Measurements from ENCODE around the genes LRRC53 and PTGFR.

DNA sequence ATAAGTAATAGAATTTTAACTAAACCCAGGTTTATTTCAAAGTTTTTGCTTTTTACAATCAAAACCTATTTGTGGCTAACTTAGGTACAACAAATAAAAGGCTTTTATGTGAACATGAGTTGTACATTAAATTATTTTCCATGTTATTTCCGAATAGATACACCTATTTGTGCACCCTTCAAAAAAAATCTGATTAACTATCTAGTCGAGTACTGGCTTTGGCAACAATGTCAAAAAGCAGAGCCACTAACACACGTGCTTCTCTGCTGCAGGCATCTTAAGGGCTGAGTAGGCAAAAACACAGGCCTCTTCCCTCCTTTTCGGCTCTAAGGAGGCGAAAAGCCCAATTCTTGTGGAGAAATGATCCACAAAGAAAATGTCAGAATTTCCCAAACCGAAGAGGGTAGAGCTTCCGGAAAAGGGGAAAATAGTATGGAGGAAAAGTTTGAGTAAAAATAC lies 774 bp downstream of the ZRANB2 start:
- RRBS: no CpG with 5 or more reads among the region's 7 CpGs

DNA sequence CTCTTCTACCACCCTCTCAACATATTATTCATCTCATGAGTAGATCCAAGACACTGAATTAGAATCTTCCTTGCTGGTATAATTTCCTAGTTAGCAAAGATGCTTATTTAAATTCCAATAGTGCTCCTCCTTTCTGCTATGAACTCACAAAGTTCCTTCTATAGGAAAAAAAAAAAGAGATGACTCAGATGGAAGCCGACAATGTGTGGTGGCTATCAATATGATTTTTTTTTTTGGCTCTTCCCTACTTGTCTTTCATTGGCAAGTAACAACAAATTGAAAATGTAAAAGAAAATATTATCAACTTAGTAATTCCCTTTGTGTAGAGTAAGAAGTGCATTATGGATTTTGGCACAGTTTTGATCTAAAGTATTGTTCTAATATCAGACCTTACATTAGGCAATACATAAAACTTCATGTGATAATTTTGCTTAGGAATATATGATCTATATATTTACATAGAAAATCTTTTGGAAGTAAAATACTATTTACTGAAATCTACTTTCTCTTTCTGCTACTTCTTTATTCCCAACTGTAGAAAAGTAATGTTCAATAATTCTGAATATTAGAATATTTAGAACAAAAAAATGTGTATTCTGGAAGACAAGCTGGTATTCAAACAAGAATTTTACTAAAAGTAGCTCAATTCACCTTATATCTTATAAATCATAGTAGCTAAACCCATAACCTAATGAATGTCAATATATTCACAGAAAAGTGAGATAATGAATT lies 355.7 kb downstream of the NEGR1 start:
- RRBS: no CpG with 5 or more reads among the region's 1 CpG

GRCh38 chr1:72284362-72285582 lies 2.4 kb upstream of the NEGR1 start:
- RRBS: no CpG with 5 or more reads among the region's 28 CpGs

GRCh38 chr1:73806690-73807152 lies 391.3 kb downstream of the LRRIQ3 start:
- RRBS: no CpG with 5 or more reads among the region's 4 CpGs

- RRBS: no CpG with 5 or more reads among the region's 2 CpGs
Observed at GRCh38 chr1:74512423-74512885, at the start of gene LRRC53. Gene LRRC53 (minus strand): TSS chr1:74512611.

GRCh38 chr1:74731005-74732254 lies 1.4 kb downstream of the CRYZ start:
- RRBS: no CpG with 5 or more reads among the region's 13 CpGs

GRCh38 chr1:74821863-74822271 lies 88.9 kb downstream of the TYW3 start:
- RRBS: no CpG with 5 or more reads among the region's 2 CpGs

DNA sequence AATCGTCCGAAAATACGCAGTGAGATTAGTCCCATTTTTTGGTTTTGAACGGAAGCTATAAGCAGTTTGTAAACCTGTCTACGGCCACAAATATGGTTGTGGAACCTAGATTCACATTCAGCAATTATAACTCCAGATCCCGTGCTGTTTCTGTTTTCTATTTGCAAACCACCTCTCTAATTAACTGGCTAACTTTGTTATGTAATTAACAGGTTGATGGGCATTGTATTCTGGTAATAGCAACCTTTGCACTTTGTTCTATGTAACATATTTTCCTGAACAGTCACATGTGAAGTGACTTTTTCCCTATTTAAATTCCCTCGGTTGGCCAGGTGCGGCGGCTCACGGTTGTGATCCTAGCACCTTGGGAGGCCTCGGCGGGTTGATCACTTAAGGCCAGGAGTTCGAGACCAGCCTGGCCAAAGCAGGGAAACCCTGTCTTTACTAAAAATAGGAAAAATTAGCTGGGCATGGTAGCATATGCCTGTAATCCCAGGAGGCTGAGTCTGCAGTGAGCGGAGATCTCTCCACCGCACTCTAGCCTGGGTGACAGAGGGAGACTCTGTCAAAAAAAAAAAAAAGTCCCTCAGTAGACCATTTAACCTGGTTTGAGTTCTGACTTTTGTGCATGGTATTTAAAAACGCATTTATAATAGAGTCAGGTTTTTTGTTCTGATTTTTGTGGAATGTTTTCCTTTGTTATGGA lies 1.4 kb downstream of the ACADM start:
- RRBS: no CpG with 5 or more reads among the region's 16 CpGs

GRCh38 chr1:76198154-76198634 lies 123.6 kb downstream of the ST6GALNAC3 start:
- RRBS: no CpG with 5 or more reads among the region's 1 CpG

GRCh38 chr1:76958499-76959203 lies 91.4 kb downstream of the ST6GALNAC5 start:
- RRBS: 97% methylated on average over 2 of the region's 4 CpGs

DNA sequence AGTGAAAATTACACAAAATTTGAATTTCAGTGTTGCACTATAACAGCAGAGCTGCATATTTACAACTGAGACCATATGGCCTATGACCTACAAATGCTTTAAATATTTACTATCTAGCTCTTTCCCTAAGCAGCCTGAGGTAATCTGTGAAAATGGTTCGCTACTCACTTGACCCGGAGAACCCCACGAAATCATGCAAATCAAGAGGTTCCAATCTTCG lies 90.4 kb downstream of the PIGK start:
- RRBS: no CpG with 5 or more reads among the region's 4 CpGs

DNA sequence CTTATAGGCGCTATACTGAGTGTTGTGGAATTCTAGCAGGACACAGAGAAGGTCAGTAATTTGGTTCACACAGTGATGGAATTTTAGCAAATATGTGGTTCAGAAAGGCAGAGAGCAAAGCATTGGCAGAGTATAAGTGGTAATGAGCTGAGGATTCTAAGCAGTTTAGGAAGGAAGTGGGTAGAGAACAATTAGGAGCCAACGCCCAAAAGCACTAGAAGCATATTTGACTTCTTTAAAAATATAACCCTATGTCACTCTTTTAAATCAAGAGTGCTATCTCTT lies 149.5 kb downstream of the AK5 start:
- RRBS: no CpG with 5 or more reads among the region's 2 CpGs

GRCh38 chr1:77569834-77570071 lies 112.7 kb downstream of the ZZZ3 start:
- RRBS: no CpG with 5 or more reads among the region's 2 CpGs

DNA sequence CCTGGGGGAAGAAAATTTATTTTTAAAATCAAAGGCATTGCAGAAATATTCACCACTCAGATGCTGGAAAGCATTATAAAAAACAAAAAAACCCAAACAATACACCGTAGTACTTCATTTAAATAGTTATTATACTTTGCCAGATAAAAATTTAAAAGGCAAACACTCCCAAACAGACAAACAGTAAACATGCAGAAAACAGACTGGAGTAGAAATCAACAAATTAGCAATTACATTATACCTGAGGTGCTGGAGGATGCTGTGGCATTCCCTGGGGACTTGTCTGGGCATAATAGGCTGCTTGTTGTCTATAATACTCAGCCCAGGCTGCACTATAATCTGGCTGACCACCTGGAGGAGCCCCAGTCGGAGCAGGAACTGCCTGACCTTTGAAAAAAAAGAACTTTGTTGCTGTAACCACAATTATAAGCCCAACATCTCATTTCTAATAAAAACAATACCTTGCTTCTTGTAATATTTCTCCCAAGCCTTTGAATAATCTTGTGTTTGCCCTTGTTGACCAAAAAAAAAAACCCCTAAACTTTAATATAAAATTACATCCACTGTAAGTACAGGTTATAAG lies 29.9 kb downstream of the FUBP1 start:
- RRBS: no CpG with 5 or more reads among the region's 2 CpGs

DNA sequence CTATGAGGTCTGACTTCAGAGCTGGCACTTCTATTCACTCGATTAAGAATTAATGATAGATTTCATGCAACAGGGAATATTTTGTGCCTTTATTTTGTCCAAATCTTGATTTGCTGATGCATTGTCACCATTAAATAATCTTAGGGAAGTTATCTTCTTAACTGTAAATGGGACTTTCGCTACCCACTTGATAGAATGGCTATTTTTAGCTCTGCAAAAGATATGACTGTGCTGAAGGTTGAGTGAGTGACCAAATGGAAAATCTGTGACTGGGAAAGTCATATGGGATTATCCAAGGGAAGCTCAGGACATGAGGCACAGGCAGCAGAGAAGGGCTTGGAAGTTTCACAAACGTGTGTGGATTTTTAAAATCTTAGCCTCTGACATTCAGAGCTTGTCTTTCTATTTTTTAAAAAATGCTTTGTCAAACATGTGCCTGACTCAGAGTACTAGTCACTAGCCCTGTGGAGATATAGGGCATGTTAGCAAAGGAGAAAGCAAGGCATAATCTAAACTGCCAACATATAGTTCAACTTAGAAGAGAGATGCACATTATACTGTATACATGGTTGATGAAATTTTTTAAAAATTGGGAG lies 36.6 kb downstream of the GIPC2 start:
- RRBS: no CpG with 5 or more reads among the region's 3 CpGs

- RRBS: no CpG with 5 or more reads among the region's 1 CpG
Observed at GRCh38 chr1:78096896-78097136, 51.0 kb downstream of the GIPC2 start.

DNA sequence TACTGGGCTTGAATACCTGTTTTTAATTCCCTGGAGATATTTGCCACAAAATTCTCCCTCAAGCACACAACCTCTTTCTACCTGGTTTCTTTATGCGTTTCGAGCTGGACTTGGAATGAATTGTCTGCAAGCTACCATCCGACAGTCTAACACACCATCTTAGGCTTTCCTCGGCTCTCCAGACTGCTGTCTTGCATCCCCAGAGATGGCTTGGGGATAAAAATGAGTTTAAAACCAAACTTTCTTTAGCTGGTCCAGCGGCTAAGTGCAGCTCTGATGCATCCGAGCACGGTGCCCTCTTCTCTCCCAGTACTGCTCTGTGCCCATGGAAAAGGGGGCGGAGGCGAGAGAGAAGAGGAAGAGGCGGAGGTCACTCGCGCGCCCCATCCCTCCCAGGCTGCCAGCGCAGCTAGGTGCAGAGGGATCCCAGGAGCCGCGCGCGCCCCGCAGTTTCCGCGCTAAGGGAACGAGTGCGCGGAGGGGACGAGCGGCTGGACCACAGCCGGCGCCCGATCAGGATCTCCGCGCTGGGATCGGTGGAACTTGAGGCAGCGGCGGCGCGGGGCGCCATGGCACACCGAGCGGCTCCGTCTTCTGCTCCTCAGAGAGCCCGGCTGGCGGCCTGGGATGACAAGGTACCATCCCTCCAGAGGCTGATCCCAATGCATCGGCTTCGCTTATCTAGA lies at the start of gene PTGFR:
Gene PTGFR (plus strand): TSS at position 373 of the 686 bp plus-strand sequence.
- RRBS: 45% methylated on average over 10 of the region's 44 CpGs

GRCh38 chr1:78617699-78617961 lies 2.6 kb upstream of the IFI44L start:
- RRBS: no CpG with 5 or more reads among the region's 3 CpGs

DNA sequence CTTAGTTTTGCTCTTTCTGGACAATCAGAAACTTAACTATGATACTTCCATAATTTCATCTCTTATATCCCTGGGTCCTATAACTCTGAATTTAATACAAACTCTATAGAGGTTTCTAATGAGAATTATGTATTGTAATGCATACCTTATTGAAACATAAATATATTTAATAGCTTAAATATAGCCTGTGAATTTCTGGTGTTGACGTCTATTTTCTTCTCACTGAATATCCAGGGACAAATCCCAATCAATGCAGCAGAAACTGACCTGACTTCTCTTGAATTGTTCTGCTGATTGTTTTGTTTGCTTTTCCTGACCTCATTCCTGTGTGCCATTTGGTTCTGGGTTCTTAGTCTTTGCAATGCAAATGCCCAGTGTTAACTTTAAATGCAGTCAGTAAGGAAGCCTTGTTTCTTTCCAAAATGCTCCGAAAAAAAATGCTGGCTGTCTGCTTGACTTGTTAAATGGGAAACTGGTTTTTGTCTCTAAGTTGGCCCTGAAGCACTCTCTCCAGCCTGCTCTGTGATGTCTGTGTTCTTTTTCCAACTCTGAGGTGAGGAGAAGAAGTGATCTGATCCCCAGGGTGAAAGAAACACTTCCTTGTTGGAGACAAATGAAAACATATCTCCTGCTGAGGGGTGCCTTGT lies 256.1 kb upstream of the ADGRL4 start:
- RRBS: no CpG with 5 or more reads among the region's 2 CpGs

Data from HL-60 (cell line).